Caco-2 (cell line): ENCODE measurements around a stretch of chr6.

- PRO-cap: no peak
- RRBS: no CpG with 5 or more reads among the region's 6 CpGs
Observed at GRCh38 chr6:2790374-2791055, 25.3 kb downstream of the WRNIP1 start.

DNA sequence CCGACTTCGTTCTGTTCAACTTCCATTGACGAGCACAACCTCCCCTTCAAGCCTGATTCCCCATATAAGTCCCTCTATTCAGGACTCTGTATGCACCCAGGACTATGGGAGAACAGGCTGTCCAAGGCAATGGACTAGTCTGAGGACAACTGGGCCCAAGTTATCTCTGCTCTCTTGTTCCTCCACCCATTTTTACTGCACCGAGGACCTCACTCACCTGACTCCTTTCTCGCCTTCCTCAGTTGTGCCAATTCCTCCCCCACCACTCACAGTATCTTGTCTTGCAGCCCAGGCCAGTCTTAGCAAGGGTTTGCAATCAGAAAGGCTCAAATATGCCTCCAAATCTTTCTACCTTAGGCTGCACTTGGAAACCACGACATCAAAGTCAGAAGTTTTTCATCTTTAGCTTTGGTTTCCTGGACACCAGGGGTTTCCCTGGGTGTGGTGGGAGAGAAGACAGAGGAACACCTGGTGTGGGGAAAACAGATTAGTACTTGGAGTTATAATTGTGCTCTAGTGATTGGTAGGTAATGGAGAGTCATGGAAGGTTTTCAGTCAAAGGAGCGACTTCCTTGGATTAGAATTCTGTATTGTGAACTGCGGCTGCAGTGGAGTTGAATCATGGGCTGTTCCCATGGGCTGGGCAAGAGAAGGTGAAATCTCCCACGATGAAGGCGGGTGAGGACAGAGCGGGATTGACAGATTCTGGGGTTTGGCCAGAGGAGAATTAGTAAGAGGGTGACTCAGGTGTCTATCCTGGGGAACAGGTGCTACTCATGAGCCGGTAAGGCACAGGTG lies 32.0 kb downstream of the SERPINB1 start:
- PRO-cap: no peak
- RRBS: no CpG with 5 or more reads among the region's 12 CpGs

DNA sequence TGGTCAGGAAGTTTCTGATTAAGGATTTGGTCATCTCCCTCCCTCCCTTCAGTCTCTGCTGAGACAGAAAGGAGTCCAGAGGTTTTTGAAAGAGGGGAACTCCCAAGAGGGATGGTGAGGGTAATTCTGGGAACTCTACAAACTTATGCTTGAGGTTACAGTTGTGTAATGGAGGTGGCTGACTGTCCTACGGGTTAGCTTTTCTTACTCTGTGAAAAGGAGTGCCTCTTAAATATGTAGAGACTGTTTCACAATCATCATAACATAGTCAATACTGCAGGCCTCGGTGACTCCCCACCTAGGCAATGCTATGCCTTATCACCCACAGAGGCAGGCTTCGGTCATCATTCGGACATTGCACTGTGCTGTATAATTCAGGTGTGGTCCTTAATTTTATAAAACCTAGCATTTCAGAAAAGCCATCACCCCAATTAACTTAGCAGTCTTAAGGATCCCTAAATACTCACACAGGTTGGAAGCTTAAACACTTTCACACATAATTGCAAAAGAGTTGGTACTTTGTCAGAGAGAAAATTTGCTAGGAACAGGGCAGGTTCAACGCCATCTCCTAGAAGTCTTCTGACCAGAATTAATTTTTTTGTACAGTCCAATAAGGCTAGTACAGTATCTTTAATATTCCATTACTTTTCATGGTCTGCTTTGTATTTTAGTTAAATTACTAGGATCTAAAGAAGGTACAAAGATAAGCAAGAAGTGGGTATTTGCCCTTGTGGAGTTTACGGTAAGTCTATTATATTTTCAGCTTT lies 31.2 kb downstream of the SERPINB1 start:
- PRO-cap: no peak
- RRBS: no CpG with 5 or more reads among the region's 6 CpGs

GRCh38 chr6:2831462-2832216 lies 10.0 kb downstream of the SERPINB1 start:
- PRO-cap: no peak
- RRBS: no CpG with 5 or more reads among the region's 5 CpGs

DNA sequence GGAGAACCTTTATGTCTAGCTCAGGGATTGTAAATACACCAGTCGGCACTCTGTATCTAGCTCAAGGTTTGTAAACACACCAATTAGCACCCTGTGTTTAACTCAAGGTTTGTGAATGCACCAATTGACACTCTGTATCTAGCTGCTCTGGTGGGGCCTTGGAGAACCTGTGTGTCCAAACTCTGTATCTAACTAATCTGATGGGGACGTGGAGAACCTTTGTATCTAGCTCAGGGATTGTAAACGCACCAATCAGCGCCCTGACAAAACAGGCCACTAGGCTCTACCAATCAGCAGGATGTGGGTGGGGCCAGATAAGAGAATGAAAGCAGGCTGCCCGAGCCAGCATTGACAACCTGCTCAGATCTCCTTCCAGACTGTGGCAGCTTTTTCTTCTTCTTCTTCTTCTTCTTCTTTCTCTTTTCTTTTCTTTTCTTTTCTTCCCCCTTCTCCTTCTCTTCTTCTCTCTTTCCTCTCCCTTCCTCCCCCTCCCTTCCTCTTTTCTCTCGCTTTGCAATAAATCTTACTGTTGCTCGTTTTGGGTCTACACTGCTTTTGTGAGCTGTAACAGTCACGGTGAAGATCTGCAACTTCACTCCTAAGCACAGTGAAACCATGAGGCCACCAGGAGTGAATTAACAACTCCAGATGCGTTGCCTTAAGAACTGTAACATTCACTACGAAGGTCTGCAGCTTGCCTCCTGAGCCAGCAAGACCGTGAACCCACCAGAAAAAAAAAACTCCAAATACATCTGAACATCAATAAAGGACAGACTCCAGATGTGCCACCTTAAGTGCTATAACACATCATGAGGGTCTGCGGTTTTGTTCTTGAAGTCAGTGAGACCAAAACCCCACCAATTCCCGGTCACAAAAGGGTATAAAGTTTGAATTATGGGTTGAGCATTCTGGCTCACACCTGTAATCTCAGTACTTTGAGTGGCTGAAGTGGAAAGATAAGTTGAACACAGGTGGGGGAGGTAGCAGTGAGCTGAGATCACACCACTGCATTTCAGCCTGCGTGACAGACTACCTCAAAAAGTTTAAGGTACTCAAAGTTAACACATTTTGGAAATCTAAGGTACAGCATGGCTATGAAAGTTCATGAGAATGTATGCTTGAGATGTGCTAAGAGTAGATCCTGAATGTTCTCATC lies 19.6 kb upstream of the SERPINB1 start:
- PRO-cap: no peak
- RRBS: no CpG with 5 or more reads among the region's 14 CpGs

DNA sequence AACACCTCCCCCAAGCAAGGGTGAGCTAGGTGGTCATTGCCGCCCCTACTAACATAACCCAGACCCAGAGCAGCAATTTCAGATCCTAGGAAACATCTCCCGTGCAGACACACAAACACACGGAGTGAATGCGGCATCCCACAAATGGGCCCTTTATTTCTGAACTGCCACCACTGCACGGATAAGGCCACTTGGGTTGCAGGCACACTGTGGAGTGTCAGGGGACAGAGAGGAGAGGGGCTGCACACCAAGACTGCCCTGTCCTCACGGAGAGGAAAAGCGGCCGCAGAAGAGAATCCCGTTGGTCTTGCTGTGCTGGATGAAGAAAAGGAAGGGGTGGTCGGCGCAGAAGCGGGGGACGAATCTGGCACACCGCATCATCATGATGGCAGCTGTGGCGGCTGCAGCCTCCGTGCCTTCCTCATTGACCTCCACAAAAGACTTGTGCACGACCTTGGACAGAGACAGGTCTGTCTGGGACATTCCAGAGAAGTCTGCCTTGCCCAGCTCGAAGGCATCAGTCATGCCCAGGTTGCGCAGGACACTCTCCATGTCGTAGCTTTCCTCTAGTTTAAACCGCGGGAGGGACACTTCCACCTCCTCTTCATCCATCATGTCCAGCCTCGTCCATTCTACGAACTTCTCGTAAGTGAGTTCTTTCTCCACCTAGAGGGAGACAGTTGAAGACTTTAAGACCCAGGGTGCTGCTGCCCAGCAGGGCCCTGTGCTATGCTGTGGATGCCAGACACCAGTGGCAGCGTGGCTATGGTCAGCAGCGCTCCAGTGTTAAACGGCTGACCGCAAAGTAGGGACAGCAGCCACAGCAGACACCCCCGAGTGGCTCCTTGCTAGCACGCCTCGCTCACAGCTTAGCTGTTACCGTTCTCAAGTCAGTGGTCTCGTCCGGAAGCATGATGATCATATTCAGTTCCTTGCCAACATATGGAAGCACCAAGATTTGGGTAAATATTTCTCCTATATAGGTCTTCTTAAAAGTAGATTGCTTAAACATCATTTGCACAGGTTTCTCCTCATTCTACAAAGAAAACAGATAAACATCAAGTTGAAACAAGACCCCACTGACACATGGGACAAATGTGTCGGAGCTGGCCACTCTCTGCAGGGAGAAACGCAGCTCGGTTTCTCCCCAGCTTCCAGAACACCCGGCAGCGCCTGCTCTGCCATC lies 22.9 kb downstream of the SERPINB6 start:
- PRO-cap: no peak
- RRBS: no CpG with 5 or more reads among the region's 40 CpGs

DNA sequence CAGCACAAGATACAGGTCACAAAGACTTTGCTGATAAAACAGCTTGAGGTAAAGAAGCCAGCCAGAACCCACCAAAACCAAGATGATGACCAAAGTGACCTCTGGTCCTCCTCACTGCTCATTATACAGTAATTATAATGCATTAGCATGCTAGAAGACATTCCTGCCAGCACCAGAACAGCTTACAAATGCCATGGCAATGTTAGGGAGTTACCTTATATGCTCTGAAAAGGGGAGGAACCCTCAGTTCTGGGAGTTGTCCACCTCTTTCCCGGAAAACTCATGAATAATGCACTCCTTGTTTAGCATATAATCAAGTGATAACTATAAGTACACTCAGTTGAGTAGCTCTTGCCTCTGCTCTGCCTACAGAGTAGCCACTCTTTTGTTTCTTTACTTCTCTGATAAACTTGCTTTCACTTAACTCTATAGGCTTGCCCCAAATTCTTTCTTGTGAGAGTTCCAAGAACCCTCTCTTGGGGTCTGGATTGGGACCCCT lies 8.8 kb upstream of the SERPINB6 start:
- PRO-cap: no peak
- RRBS: no CpG with 5 or more reads among the region's 1 CpG

GRCh38 chr6:3117599-3118067 lies 878 bp upstream of the BPHL start:
- PRO-cap: unidirectional peak, minus-strand start at chr6:3117896
- RRBS: no CpG with 5 or more reads among the region's 3 CpGs

- PRO-cap: bidirectional peak, plus-strand start at chr6:3118359, minus-strand start at chr6:3118372
- RRBS: 2% methylated on average over 12 of the region's 24 CpGs
Observed at GRCh38 chr6:3118068-3118488, 433 bp upstream of the BPHL start.

DNA sequence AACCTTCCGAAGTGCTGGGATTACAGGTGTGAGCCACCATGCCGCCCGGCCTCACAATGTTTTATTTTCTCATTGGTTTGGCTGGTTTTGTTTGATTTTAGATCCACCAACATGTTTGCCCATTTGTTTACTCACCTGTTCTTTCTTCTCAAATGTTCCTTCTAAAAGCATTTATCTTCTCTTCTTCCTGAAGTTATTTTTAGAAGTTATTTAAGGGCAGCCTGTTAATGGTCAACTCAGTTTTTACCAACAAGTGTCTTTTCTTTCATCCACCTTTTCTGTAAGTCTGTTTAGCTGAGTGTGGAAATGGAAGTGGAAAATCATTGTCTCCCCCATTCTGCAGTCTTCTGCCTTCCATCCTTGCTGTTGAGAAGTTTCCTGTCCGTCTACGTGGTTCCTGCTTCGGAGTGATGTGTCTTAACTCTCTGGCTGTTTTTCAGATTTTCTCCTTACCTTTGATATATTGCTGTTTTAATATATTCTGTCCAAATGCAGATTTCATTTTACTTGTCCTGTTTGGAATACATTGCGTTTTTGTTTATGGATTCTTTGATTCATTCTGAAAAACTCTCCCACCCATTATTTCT lies 16.6 kb downstream of the BPHL start:
- PRO-cap: no peak
- RRBS: no CpG with 5 or more reads among the region's 7 CpGs

DNA sequence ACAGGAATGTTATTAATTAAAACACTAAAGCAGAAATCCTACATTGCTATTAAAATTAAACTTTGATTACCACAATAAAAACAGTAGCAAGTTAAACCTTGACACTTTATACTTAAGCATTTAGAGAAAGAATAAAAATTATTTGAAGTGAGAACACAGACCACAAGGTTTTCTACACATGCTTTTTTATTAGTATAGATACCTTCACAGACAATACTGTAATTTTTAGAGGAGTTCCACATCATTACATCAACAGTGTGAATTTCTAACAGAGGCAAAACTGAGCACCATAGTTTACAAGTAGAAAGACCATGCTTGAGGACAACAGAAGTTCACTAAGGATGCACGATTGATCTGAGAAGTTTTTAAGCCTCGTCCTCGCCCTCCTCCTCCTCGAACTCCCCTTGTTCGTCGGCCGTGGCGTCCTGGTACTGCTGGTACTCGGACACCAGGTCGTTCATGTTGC lies 3.8 kb downstream of the TUBB2A start:
- PRO-cap: no peak
- RRBS: no CpG with 5 or more reads among the region's 10 CpGs

GRCh38 chr6:3251374-3251784 lies 7.4 kb upstream of the PSMG4 start:
- PRO-cap: no peak
- RRBS: no CpG with 5 or more reads among the region's 15 CpGs

GRCh38 chr6:3291771-3292416 lies 33.1 kb downstream of the PSMG4 start:
- PRO-cap: no peak
- RRBS: no CpG with 5 or more reads among the region's 9 CpGs

DNA sequence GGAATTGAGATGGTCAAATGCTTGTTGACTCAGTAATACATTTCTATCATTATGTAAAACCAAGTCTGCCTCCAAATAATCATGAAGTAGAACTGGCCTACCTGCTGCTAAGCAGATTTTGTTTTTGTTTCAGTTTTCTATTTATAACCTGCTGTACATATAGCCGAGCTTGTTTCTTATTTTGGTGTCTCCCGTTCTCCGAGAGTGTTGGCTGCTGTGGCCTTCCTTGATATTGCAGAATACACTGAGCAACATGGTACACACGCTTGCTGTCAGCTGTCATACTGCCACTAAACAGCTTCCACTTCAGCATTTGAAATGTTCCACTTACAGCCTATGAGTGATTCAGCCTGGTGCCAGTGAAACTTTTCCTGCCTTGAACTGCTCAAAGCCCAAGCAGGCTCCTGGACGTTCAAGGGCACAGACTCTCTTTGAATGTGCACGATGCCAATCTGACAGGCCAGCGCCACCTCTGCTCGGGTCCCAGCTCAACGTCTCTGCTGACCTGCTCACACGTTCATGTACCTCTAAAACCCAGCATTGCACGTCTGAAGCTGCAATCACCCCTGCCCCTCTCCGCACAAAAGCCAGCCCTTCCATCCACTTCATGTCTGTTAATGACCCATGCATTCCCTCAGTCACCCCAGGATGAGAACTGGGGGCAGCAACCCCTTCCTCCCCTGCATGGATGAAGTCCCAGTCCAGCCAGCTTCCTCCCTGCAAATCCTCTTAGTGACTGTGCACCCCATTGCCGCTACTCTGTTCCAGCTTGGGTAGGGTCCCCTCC lies 87.2 kb downstream of the PSMG4 start:
- PRO-cap: no peak
- RRBS: no CpG with 5 or more reads among the region's 13 CpGs

- PRO-cap: no peak
- RRBS: no CpG with 5 or more reads among the region's 1 CpG
Observed at GRCh38 chr6:3356973-3357657, 98.4 kb downstream of the PSMG4 start.

GRCh38 chr6:3370295-3371405 lies 86.2 kb downstream of the SLC22A23 start:
- PRO-cap: no peak
- RRBS: no CpG with 5 or more reads among the region's 17 CpGs

GRCh38 chr6:3399290-3399855 lies 57.5 kb downstream of the SLC22A23 start:
- PRO-cap: no peak
- RRBS: no CpG with 5 or more reads among the region's 7 CpGs

GRCh38 chr6:3436599-3437129 lies 20.2 kb downstream of the SLC22A23 start:
- PRO-cap: no peak
- RRBS: no CpG with 5 or more reads among the region's 8 CpGs

DNA sequence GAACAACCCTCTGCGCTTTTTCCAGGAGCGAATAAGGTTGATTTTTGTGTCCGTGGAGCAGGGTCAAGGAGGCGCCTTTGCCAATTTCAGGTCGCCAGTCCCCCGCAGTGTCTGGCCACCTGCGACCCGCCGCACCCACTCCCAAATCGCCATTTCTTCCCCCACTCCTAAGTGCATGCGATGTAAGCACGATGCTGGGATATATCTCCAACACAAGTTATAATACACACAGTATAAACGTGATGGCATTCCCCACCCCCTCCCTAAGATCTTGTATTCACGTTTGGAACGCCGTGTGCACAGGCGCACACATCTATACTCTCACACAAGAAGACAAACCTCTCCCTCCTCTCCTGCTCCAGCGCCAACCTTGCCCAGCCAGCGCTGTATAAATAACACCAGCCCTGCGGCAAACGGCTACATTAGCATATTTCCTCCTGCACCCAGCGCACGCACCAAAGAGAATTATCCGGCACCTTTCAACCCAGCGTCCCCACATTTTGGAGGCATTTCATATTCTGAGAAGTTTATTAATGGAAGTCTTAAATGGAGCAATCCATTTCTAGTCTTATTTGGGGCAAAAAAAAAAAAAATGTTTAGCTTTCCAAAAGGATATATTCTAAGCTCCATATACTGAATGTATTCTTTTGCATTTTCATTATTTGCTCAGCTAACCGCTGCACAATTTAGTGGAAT lies 879 bp upstream of the SLC22A23 start:
- PRO-cap: no peak
- RRBS: no CpG with 5 or more reads among the region's 26 CpGs

- PRO-cap: no peak
- RRBS: no CpG with 5 or more reads among the region's 21 CpGs
Observed at GRCh38 chr6:3722912-3723930, 28.3 kb downstream of the PXDC1 start.